Measurements from ENCODE around the genes SPNS2, GGT6, PLD2, CHRNE and CAMTA2.

GRCh38 chr17:4498386-4499021 lies at the start of gene SPNS2:
Gene SPNS2 (plus strand): TSS chr17:4498881.
- PRO-cap, 2 experiments: peak in 2 of 2 experiments; most common plus-strand start chr17:4498926 (in 2); most common minus-strand start chr17:4498707 (in 1)

DNA sequence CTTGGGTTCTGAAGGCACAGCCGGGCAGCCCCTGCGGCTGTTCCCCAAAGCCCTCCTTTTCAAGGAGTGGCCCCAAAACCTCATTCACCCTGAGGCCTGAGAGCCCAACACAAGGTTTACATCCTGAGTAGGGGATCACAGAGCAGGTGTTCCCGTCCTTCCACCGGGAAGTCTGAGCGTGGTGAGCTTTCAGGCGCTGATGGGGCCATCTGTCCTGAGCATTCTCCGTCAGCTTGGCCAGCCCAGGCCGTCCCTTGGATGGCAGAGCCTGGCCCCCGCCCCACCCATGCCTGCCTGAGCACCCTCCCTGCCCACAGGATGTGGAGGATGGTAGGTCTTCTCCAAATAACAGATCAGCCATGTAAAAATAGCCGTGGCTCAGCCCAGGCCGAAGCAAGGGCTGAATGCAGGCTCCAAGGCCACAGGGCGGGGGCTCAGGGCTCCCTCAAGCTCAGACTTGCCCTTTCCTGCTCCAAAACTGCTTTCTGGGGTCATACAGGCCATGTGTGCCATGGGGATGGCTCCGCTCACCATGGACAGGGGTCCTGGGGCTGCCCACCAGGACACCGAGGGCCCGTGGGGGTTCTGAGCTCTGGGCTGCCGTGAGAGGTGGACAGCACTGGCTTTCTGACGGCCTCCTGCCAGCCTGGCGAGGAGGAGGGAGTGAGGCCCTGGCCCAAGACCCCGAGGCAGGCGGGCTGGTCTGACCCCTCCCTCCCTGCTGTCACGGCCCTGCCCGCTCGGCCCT lies 20.3 kb downstream of the SPNS2 start:
- PRO-cap, 2 experiments: no peak in any of the 2 experiments

- PRO-cap, 2 experiments: peak in 2 of 2 experiments; most common plus-strand start chr17:4560703 (in 1); most common minus-strand start chr17:4560572 (in 1)
Observed at GRCh38 chr17:4560499-4561031, at the start of gene GGT6. Gene GGT6 (minus strand): TSS chr17:4560577.

GRCh38 chr17:4585087-4586038 lies 1.0 kb downstream of the SMTNL2 start:
- PRO-cap, 2 experiments: no peak in any of the 2 experiments

- PRO-cap, 2 experiments: no peak in any of the 2 experiments
Observed at GRCh38 chr17:4625008-4625745, 16.3 kb downstream of the ALOX15 start.

GRCh38 chr17:4718276-4718902 lies 8.0 kb downstream of the ARRB2 start:
- PRO-cap, 2 experiments: no peak in any of the 2 experiments

GRCh38 chr17:4721482-4722438 lies 9.5 kb upstream of the MED11 start:
- PRO-cap, 2 experiments: no peak in any of the 2 experiments

GRCh38 chr17:4740442-4741032 lies 809 bp upstream of the CXCL16 start:
- PRO-cap, 2 experiments: no peak in any of the 2 experiments

DNA sequence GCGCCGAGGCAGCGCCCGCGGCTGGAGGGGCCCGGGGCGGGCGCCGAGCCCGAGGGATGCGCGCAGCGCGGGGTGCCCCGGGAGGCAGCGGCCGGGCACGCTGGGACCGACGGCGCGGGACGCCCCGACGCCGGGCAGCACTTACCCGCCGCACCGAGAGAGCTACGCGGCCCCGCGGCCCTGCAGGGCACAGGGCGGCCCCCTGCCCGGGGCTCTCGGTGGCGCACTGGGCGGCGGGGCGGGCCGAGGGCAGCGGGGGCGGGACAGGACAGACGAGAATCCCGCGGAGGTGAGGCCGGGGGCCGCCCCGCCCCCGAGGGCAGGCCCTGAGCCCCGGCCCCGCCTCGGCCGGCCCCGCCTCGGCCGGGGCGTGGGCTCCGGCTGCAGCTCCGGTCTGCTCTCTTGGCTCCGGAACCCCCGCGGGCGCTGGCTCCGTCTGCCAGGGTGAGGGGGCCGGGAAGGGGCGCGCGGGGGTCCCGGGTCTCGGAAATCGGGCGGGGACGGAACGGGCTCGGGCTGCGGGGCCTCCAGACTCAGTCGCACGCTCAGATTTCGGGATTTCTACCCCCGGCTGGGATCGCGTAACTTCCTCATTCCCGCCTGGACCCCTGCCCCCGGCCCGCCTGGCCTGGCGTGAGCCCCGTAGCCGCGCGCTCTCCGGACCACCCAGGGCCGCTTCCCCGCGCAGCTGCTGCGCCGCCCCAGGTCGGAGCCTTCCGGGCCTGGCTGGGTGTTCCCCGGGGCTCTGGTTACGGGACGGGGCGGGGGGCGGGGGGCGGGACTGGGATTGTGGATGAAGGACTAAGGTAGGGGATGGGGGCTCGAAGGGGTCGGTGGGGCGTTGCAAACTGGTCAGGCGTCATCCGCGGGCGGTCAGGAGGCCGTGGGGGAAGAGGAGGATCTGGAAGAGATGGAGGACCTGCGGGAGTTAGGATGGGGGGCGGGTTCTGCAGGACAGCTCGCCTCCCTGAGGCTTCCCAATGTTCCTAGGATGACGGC lies at the start of gene PLD2:
TSS of gene PLD2 (plus strand) at position 371 of the 999 bp plus-strand sequence.
- PRO-cap, 2 experiments: peak in 2 of 2 experiments; most common plus-strand start position 392 of the sequence (in 1); most common minus-strand start position 155 of the sequence (in 1)

- PRO-cap, 2 experiments: peak in 2 of 2 experiments; most common plus-strand start chr17:4834849 (in 1); most common minus-strand start chr17:4834812 (in 1)
Observed at GRCh38 chr17:4834713-4835321, 1.7 kb downstream of the MINK1 start.

DNA sequence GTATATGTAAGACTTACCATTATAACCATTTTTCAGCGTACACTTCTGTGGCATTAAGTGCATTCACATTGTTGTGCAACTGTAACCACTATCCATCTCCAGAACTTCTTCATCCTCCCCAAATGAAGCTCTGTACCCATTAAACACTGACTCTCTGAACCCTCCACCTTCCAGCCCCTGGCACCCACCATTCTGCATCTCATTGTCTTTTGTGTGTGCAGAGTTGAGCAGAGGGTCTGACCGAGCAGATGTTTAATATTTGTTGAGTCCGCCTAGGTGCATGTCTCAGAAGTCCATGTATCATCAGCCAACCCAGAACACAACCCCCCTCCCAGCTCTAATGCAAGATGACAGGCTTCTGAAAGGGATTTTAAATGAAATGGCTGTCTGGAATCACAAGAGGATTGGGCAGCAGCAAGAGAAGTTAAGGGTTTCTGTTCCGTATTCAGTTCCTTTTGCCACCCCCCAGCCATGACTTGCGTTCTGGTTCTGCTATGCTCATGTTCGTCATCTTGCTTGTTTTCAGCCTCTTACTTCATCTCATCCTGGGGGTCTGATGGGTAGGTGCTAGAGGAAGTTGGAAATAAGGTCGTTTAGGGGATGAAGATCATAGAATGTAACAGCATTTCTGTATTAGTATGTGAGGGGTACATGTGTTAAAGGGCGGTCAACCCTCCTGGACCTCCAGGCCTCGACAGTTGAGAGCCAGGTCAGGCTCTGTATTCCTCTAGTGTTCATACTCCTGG lies 11.9 kb downstream of the MINK1 start:
- PRO-cap, 2 experiments: no peak in any of the 2 experiments

DNA sequence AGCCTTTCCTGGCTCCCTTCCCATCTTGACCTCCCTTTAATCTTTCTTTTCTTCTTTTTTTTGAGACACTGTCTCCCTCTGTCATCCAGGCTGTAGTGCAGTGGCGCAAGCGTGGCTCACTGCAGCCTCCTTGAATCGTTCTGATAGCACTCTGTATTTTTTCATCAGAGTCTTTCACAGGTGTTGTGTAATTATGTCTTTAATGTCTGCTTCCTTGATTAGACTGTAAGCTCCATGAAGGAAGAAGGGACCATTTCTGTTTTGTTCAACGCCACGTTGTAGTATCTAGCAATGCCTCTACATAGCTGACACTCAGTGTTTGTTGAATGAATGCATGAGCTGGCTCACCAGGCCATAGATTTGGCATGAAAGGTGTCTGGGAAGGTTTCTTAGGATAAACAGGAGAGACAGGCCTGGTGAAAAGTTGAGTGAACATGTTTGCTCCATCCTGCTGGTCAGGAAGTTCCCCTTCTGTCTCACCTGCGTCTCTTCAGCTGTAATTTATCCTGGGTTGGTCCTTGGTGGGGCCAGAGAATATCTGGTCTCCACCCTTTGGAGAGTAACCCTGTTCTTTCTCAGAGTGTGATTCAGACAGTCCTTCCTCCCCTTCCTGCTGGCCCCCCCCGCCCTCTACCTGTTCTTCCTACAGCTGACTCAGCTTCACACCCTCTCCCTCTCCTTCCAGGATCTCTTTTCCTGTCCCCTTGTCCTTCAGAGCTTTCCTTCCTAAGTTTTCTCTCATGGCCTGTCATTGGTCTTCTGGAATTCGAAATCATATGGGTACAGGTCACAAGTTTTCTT lies 17.0 kb downstream of the MINK1 start:
- PRO-cap, 2 experiments: no peak in any of the 2 experiments

DNA sequence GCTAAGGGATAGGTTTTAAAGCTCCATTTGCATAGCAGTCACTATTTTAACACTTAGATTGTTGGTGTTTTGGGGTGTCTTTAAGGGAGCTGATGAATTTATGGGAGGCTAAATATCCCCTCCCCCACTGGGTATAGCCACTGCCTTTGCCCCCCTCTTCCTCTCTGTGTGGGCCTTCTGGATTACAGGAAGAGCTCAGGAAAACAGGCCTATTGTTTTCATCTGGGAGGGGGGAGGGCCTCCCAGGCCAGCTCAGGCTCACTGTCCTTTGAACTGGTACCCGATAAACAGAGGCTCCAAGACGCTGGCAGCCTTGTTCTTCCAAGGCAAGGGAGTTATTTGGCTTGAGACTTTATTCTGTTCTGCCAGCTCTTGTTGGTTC lies 24.9 kb downstream of the MINK1 start:
- PRO-cap, 2 experiments: no peak in any of the 2 experiments

DNA sequence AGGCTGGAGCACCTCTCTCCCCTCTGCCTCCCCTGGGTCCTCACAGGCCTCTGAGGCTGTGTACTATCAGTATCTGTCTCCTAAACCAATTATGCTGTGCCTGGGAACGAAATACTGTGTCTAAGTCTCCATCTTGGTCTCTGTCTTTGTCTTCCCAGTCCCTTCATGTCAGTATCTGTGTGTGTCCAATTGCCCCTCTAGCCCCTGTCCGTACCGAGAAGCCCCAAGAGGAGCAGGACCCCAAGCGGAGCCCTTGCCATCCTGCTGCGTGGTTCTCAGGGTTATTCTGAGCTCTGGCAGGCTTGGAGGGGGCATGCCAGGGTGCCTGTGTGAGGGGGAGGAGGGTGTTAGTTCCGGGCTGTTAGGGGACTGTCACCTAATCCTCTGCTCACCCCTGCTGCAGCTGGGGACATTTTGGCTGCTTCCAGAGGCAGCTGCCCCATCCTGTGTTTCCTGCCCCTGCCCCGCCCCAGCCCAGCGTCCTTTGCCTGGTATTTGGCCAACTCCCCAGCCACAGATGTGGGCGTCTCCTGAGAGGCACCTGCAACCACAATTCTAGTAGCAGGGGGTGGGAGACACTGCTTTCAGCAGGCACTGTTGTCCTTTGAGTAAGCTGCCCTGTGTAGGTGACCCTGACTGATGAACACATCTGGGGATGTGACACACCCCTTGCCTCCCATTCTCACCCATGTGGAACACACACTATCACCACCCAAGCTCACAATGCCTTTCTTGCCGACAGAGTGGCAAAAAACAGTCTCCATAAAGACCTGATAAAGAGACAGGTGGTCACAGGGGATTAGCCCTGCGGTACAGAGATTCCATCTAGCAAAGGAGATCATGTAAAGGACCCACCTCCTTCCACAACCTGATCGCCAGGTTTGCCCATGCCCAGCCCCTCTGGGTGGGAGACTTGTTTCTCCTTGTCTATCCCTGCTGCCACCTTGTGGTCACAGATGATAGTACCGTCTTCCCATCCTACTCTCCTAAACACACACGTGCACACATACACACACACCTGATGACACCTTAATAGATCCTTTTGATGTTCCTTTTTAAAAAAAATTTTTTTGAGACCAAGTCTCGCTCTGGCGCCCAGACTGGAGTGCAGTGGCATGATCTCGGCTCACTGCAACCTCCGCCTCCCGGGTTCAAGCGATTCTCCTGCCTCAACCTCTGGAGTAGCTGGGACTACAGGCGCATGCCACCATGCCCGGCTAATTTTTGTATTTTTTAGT lies at the start of gene CHRNE:
TSS of gene CHRNE (minus strand) at position 295 of the 1,238 bp plus-strand sequence.
- PRO-cap, 2 experiments: no peak in any of the 2 experiments

- PRO-cap, 2 experiments: no peak in any of the 2 experiments
Observed at GRCh38 chr17:4919468-4919899, 12.6 kb upstream of the GP1BA start.

DNA sequence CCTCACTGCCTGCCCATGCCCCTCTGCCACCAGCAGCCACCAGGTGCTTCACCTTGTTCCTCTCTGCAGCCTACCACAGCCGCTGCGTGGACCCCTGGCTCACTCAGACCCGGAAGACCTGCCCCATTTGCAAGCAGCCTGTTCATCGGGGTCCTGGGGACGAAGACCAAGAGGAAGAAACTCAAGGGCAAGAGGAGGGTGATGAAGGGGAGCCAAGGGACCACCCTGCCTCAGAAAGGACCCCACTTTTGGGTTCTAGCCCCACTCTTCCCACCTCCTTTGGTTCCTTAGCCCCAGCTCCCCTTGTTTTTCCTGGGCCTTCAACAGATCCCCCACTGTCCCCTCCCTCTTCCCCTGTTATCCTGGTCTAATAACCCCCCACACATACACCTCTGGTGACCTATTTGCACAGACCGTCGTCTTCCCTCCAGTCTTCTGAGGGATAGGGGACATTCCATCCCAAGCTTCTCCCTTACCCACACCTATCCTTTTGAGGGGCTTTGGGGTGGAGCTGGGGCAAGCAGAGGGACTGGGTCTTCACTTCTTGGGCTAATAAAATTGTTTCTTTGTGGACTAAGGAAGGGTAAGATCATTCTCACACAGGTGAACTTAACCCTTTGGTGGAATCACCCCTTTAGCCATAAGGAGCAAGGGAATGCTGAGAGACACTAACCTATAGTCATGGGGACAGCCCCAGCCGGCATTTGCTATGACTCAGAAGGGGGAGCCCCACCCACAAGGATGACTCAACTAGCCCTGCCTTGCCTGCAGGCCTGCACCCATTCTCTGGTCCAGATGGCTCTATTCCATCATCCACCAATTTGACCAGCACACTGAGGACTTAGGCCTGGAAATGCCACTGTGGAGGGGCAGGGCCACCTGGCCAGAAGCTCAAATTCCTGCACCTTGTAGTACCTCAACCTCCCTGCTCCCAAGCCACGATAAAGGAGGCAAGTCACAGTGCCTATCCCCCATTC lies 3.4 kb downstream of the PFN1 start:
- PRO-cap, 2 experiments: no peak in any of the 2 experiments

DNA sequence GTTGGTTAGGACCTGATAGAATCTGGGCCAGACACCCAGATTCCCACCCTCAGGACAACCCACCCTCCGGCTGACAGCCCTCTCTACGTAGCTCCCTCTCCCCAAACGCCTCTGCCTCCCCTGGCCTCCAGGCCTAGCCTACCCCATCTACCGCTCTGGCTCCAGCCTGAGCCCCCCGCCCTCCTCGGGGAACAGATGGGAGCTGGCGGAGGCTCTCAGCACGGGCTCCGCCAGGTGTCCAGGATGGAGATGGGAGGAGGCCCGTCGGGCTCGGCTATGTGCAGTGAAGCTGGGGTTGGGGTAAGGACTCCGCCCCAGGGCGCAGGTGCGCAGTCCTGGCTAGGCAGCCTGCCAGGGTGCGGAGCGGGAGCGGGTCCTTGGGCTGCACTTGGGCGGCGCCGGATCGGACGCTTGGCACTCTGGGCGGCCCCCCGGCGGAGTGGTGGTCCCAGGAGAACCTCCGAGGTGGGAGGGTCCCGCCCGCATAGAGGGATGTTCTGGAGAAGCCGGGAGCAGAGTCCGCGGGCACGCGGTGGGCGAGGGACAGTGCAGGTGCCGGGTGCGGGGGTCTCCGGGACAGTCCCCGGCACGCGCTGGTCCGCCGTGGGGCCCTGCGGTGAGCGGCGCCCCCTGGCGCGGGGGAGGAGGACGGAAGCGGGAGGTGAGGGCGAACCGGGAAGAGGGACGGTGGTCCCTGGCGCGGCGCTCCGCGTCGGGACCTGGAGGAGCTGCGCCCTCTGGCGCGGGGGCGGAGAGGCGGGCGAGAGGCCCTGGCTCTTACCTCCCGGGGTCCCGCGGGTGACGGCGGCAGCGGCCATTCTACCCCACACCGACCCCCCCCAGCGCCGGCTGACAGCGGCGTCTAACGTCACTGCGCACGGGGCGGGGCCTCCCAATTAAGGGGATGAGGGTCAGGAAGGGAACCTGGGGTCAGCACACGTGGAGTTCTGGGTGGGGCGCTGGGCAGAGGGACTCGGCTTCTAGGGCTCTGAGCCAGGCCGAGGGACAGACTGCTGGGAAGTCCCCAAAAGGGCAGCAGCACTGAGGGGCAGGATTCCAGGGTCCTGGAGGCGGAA lies at the start of gene CAMTA2:
TSS of gene CAMTA2 (minus strand) at position 864 of the 1,076 bp plus-strand sequence.
- PRO-cap, 2 experiments: peak in 2 of 2 experiments; most common plus-strand start position 317 of the sequence (in 1); most common minus-strand start position 851 of the sequence (in 2)

DNA sequence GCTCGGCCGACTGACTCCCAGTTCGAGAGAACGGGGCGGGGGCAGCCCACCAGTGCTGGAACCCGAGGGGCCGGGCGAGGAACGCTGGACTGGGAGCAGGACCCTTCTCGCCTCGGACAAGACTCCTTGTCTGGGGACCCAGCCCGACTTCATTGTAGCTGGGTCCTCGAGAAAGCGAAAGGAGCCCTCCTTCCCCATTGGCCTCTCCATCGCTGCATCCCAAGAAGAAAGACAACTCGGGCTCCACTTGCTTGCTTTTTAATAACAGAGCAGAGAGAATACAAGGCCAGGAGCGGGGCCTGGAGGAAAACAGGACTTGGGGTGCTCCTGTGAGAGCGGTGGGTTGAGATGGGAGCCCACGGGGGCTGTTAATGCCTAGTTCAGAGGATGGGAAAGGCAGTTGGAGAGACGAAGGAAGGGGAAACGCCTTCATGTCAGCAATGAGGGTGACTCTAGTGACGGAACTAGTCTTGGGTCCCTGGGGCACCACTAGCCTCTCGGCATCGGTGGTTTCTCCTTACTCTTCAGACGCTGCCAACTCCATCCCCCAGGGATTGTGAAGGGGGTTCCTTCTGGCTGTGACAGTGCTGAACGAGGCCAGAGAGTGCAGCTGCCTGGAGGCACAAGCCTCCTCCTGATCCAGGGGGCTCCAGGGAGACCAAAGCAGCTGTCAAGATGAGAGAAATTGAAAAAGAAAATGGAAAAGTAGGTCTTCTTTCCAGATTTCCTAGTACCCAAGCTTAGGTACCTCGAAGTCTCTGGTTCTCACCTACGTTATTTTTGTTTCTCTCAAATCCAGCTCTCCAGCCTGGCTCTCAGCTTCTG lies 625 bp upstream of the CAMTA2 start:
- PRO-cap, 2 experiments: no peak in any of the 2 experiments

DNA sequence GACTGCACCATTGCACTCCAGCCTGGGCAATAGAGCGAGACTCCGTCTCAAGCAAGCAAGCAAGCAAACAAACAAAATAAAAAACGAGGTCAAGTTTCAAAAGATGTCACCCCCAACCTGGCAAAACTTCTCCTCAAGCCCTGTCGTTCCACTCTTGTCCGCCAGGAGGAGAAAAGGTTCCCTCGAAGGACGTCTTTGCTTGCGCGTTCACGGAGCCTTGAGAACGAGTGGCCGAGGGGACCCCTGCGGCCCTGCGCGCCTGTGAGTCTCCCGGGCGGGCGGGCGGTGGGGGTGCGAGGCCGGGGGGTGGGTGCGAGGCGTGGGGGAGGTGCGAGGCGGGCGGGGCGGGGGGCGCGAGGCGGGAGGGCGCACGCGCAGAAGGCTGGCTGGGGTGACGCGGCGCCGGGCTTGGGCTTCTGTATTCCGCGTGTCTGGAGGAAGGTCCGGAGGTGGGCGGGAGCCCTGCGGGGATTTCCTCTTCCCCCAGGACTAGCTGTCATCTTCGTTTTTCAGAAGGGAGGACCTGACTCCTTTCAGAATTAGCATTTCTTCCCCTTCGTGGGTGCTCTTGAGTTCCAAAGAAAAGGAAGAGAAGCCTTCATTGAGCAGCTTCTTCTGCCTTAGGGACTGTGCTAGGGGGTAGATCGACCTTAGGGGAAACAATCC lies 3.7 kb downstream of the SLC52A1 start:
- PRO-cap, 2 experiments: peak in 2 of 2 experiments; most common plus-strand start position 220 of the sequence (in 2)

DNA sequence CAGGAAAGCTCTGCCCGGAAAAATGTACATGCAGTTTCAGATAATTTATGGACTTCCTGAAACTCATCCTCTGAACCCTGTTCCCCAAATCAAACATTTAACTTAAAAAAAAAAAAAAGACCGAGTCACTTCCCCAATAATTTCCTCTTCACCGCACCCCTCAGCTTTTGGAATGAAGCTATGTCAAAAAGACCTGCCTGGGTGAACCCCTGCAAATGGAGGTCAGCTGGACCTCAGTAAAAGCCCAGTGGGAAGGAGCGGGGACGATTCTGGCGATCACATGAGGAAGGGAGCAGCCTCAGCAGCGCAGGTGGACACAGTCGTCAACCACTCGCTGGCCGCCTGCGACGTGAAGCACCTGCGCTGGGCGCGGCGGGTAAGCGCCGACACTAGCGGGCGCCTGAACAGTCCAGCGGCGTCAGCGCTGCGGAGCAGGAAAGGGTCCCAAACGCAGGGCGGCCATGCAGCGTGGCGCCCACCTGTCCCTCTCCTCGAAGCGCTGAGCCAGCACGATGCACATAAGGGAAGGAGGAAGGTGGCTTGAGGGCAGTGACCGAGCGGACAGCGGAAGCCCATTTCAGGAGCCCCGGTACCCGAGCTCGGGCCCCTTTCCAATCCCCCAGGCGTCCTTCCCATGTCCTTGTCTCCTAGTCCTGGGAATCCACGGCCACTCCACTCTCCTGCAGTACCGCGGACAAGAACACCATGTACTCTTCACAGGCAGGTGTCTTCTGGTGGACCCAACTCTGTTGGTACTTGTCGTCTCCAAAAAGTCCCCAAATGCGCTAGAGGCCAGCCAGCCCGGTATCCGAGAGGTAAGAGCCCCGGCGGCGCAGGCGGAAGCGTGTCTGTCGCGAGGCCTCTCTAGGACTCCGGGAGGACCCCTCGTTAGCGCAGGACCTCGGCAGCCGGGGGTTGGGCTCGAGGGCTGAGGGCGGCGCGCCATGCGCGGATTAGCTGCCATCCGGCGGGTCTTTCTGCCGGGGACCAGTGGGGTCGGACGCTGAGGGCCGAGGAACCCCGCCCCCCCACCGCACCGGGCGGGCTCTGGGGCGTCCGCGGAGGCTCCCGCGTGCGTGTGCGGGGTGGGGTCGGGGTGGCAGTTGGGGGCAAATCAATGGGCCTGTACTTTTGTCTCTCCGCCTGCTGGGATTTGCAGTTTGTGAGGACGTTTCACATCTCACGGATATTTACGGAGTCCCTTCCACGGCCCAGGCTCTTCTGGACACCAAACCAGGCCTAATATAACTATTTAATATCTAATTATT lies 14.4 kb downstream of the ZNF232 start:
- PRO-cap, 2 experiments: no peak in any of the 2 experiments

Data from Colon Carcinoma Metastatic in the Brain (tissue), 2 donors.